Myometrial cell (primary cell): Measurements from ENCODE around the gene CDK5R1.

- RAMPAGE, long total RNA, result no peak
Measured at GRCh38 chr17:31051952-31052590, 42.7 kb upstream of the NF1 start.

DNA sequence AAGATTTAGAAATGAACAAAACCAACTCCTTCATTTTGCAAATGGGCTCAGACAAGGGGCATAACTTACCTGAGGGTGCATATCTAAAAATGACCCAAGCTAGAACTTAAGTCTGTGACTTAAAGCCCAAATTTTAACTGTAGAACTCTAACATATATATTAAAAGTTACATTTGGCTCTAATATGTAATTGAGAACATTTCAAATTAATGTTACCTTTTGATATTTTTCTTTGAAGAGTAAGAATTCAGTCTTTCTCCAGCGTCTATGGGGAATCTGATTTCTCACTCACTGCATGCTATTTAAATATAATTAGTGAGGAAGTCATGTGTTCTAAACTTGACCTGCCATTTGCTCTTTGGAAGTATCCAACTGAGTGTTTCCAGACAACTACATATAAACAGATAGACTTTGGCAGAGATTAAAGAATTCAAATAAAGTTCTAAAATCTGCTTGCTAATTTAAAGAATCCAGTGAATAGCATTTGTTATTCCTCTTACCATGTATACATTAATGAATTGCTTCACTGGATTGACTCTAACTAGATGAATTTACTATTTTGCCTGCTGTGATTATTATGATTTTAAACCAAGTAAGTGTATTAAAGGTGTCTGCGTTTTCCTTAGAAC is 23.6 kb downstream of the OMG start:
- RAMPAGE, long total RNA, result no peak

DNA sequence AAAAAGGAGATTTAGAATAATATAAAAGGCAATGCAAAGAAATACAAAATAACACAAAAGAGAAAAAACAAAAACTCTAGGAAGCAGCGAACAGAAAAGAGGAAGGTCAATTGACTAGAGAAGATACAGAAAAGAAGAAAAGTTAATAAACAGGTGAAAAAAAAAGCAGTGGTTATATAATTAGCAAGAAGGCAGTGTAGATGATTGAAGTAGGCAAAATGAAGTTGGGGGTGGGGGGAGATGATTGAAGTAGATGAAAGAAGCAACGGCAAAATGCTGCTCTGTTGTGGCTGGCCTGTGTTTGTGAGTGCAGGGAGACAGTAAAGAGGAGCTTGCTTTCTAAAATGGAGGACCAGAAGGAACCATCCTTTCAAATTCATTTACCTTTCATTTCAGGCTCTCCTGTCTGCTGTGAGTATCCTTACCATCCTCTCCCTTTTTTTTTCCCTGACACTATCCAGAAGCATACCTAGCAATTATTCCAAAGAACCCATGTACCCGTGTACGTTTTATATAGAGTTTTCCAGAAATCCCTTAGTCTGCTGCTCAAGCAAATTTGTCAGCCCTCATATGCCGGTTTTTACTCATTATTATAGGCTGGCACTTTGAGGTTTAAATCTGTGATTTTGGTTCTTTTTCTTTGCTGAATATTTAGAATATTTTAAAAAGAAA is 3.5 kb downstream of the EVI2B start:
- RAMPAGE, long total RNA, result no peak

- RAMPAGE, long total RNA, result no peak
Measured at GRCh38 chr17:31319029-31319695, 2.3 kb downstream of the EVI2A start.

GRCh38 chr17:31320911-31321229 is 552 bp downstream of the EVI2A start:
- RAMPAGE, long total RNA, result no peak

GRCh38 chr17:31416263-31416978 is 24.9 kb downstream of the RAB11FIP4 start:
- RAMPAGE, long total RNA, result no peak

DNA sequence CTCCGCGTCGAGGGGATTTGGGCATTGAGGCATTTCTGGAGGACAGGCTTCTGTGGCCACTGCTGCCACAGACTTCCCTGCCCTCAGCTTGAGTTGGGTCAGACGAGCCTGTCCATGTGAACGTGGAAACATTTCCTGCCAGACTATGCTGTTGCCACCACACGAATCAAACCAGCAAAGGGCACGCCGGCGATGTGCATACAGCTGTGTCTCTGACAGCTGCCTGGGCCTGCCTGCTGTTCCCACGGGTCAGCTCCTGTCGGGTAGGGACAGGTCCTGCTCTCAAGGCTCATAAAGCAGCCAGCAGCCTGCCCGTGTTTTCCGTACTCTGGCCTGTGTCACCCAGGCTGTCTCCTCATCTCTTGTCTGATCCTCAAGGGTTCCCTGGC is 100.3 kb downstream of the RAB11FIP4 start:
- RAMPAGE, long total RNA, result no peak

GRCh38 chr17:31499794-31500730 is 108.6 kb downstream of the RAB11FIP4 start:
- RAMPAGE, long total RNA, result no peak

DNA sequence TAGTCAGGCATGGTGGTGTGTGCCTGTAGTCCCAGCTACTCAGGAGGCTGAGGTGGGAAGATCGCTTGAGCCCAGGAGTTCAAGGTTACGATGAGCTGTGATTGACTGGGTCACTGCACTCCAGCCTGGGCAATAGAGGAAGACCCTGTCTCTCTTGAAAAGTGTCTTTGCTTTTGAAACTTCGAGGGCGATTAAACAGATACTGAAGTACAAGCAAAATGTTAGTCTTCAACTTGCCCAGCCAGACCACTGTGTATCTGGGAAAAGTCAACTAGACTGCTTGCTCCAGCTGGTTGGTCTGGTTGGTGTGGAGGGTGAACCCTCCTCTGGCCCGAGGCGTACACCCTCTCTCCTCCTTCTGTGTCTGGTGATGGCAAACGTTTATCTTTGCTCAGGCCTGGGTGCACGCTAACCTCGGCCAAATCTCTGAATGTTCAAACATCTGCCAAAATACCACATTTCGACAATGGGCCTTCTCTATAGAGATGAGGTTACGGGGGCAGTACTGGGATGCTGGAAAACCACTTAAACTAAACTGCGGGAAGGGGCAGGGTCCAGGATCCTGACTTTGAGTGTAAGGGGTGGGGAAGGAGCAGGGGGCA is 175.1 kb downstream of the RAB11FIP4 start:
- RAMPAGE, long total RNA, result no peak

GRCh38 chr17:32020232-32021344 is 13.4 kb downstream of the LRRC37B start:
- RAMPAGE, long total RNA, result no peak

- RAMPAGE, long total RNA, result no peak
Measured at GRCh38 chr17:32022055-32022575, 14.9 kb downstream of the LRRC37B start.

GRCh38 chr17:32083536-32084647 is 58.4 kb upstream of the RHOT1 start:
- RAMPAGE, long total RNA, result no peak

GRCh38 chr17:32318650-32319192 is 23.3 kb downstream of the C17orf75 start:
- RAMPAGE, long total RNA, result no peak

GRCh38 chr17:32358300-32358924 is 8.5 kb downstream of the ZNF207 start:
- RAMPAGE, long total RNA, result no peak

DNA sequence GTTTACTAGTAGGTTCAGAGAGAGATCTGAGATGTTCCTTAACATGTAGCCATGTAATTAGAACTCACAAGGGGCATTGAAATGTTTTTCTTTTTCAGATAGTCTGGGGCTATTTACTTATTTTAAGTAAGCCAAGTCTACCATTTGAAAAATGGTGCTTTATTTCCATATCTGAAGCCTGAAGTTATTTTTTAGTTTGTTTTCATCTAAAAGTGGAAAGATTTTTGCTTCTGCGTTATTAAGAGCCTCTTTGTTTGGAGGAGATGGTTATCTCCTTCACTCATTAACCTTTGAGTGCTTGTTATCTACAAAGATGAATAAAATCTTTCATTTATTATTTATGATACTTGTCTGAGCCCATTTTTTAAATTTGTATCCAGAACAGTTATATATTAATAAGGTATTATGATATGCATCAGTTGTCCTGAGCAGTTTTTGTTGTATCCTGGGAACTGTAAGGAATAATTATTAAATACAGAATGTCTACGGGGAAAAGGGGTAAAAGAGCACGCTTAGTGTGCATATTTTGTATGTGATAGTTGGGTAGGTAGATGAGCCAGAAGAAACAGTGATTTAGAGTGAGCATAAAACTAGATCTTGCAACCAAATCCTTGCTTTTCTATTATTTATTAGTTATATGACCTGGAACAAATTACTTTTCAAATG is 31.7 kb downstream of the ZNF207 start:
- RAMPAGE, long total RNA, result no peak

GRCh38 chr17:32382392-32383341 is 32.7 kb downstream of the ZNF207 start:
- RAMPAGE, long total RNA, result no peak

- RAMPAGE, long total RNA, result no peak
Measured at GRCh38 chr17:32393618-32393945, 43.6 kb downstream of the ZNF207 start.

DNA sequence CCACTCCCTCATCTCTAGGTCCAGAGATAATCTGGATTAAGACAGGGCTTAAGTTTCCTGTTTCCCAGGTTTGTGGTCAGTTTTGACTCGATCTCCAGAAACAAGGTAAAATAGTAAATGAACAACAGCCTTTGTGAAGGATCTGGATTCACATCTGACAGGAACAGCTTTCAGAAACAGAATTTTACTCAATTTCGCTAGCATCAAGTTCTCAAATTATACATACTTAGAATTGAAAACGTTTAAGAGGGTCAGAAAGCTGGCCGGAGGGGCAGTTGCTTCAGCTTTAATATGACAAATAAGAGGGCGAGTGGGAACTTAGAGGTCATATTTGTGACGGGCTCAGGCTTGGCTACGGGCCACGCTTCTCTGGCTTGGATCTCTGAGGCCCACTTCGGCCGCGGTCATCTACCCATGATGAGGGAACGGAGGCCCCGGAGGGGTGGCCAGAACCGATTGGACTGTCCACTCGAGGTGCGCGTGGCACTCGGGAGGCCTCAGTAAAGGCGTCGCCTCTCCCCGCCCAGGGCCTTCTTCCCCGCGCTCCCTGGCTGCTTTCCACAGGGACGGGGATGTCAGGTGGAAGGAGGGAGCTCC is 930 bp upstream of the CDK5R1 start:
- RAMPAGE, long total RNA, result no peak

- RAMPAGE, long total RNA, result no peak
Measured at GRCh38 chr17:32486362-32487191, at the start of gene CDK5R1. Gene CDK5R1, plus strand, starts transcription at chr17:32486993.

GRCh38 chr17:32587745-32588329 is 101.0 kb downstream of the CDK5R1 start:
- RAMPAGE, long total RNA, result no peak